Umbilical cord (tissue), 2 donors: ENCODE measurements around a stretch of chr10.

- RAMPAGE, long total RNA, result no peak
These were observed 8.0 kb downstream of the MYOF start for GRCh38 chr10:93473920-93474773.

DNA sequence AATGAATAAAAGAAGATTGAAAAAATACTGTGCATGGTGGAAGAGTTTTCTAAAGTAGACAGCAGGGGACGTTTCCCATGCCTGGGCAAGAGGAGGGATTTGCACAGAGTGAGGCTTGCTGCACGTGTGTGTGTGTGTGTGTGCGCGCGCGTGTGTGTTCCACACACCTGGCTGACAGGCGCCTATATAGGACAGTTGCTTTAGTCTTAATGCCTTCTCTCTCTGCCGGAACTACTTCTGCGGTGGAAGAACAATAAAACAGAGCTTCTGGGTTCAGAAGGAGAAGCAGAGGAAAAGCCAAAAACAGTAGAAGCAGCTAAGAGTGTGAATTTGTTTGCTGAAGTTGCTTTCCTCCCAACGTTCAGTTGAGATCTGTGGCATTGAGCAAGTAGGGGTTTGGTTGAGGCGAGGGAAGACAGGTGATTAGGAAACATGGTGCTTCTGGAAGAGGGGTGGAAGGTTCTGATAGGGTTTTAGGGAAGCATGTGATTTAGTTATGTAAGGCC is 2.3 kb downstream of the PLCE1 start:
- RAMPAGE, long total RNA, result no peak

DNA sequence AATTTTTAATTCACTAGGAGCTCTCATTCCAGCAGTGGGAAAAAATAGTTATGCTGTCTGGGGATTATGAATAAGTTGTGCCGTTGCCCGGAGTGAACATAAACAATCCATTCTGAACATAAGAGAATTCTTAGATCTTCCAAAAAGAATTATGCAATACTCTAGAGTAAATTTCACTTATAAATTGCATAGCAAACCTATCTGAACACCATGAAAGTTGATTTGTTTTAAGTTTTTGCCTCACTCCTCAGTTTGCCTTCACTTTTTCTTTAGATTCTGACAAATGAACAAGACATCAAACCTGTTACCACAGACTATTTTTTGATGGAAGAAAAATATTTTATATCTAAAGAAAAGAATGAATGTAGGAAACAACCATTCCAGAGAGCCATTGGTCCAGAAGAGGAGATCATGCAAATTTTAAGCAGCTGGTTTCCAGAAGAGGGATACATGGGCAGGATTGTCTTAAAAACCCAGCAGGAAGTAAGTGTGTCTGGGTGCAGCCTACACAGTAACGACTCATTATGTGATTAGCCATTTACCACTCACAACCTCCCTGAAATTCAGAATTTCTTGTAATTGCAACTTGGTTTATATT is 46.4 kb downstream of the NOC3L start:
- RAMPAGE, long total RNA, result no peak

- RAMPAGE, long total RNA, result no peak
These were observed 13.7 kb downstream of the TBC1D12 start for GRCh38 chr10:94415997-94416530.

- RAMPAGE, long total RNA, result no peak
These were observed 312 bp downstream of the HELLS start for GRCh38 chr10:94545926-94546274.

DNA sequence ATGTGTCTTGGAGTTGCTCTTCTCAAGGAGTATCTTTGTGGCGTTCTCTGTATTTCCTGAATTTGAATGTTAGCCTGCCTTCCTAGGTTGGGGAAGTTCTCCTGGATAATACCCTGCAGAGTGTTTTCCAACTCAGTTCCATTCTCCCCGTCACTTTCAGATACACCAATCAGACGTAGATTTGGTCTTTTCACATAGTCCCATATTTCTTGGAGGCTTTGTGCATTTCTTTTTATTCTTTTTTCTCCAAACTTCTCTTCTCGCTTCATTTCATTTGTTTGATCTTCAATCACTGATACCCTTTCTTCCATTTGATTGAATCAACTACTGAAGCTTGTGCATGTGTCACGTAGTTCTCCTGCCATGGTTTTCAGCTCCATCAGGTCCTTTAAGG is 6.2 kb downstream of the CYP2C8 start:
- RAMPAGE, long total RNA, result no peak

- RAMPAGE, long total RNA, result no peak
These were observed 41.6 kb downstream of the PDLIM1 start for GRCh38 chr10:95248678-95250042.

GRCh38 chr10:95277906-95278608 is 12.7 kb downstream of the PDLIM1 start:
- RAMPAGE, long total RNA, result no peak

- RAMPAGE, long total RNA, result no peak
These were observed 554 bp upstream of the PDLIM1 start for GRCh38 chr10:95291384-95291729.

DNA sequence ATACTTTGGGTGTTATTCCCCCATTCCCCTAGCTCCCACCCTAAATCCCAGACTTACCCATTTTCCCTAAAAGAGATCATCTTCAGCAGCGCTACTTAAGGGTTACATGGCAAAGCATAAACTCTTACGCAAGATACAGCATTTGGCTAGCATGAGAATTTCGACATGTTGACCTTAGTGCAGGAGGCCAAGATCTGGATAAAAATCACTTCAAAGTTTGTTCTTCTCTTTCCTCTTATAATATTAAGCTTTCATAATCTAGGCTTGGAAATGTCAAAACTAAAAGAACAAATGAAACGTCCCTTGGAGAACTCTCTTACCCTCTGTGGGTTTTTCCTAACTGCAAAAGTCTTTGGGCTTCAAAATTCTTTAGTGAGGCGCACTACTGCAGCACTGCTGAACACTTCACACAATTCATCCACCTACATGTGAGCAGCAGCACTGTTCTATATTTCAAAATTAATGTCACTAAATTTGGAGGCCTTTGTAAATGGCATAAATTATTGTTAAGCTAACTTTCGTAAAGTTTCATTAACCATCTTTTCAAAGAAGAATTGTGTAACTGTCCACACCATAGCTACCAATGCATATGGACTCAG is 59.6 kb upstream of the PDLIM1 start:
- RAMPAGE, long total RNA, result no peak

- RAMPAGE, long total RNA, result no peak
These were observed 102.1 kb upstream of the PDLIM1 start for GRCh38 chr10:95392845-95393331.

DNA sequence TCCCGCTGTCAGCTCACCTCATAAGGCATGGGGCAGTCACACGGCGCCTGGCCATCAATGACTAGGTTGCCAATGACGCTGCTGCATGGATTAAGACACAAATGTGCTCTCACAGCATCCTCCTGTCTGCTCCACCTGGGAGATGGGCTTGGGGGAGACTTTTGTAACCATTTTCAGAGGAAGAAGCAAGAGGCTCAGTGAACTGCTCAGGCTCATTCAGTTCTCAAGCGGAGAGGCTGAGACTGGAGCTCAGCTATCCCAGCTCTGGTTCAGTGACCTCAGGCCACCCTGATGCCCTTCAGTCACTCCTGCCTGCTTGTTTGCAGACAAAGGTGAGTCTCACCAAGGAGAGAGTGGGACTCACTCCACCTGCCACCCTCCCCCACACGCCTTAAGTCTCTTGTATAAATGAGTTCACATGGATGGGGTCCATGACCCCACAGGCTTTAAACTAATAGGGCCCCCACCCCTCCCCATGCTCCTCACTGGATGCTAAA is 125.3 kb downstream of the SORBS1 start:
- RAMPAGE, long total RNA, result no peak

GRCh38 chr10:95458023-95458621 is 103.0 kb downstream of the SORBS1 start:
- RAMPAGE, long total RNA, result no peak

DNA sequence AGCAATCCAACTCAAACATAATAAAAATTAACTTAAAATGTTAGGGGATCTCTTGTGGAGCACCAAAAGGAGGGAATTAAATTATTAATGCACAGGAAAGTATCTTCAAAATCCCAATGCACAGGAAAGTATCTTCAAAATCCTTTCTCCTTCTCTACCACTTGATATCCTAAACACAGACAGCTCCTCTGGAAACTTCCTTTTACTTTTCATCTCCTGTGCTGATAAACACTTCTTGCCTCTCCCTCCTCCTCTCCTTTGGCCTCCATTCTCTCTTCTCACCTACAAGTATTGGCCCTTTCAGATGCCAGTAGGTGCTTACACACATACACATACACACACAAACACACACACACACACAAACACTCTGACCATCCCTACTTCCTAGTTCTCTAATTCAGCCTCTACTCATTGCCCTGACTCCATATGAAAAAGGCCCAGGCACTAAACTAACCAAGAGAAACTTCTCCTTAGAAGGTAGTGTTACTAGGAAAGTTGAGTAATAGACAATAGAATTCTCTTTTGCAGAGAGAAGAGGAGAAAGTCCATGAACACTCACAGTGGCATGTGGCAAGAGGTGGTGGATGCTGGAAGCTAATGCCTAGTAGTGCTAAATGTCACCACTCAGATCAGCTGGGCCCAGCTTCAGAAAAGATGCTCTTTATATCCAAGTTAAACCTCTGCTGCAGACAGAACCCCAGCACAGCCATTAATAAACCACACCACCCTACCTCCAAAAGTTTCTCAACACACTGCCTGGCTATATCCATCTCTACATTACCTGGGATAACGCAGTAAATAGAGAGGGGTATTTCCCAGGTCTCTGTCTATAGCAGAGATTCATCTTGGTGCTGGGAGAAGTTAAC is 58.3 kb downstream of the SORBS1 start:
- RAMPAGE, long total RNA, result no peak

DNA sequence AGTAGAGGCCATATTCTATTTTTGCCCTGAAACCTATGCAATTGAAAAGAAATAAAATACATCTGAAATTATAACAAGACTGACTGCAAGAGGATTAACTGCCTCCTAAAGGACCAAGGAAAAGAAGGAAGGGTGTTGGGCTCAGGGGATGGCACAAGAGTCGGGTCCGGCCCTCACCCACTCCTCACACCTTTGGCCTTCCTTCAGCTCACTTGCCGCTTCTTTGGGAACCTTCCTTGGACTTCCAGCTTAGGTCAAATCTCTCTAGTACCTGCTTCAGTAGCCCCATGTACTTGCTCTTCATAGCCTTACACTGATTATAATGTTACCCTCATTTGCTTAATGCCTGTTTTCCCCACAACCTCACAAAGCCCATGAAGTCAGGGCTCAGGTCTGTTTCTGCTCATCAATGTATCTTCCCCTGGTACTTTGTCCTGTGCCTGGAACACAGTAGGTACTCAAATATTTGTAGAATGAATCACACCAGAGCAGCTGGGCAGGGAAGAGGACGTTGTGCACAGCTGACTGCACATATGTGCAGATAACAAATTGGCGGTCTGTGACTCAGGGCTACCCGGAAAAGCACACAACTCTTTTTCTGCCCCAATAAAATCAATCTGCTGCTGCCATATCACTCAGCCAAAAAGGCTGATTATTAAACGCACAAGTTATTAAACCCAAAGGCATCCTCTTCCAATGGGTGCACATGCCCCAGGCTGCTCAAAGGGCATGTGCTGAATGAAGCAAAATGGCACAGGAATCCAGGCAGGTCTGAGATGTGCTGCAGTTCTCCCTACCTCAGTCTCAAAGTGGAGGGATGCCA is 43.8 kb downstream of the SORBS1 start:
- RAMPAGE, long total RNA, result no peak

DNA sequence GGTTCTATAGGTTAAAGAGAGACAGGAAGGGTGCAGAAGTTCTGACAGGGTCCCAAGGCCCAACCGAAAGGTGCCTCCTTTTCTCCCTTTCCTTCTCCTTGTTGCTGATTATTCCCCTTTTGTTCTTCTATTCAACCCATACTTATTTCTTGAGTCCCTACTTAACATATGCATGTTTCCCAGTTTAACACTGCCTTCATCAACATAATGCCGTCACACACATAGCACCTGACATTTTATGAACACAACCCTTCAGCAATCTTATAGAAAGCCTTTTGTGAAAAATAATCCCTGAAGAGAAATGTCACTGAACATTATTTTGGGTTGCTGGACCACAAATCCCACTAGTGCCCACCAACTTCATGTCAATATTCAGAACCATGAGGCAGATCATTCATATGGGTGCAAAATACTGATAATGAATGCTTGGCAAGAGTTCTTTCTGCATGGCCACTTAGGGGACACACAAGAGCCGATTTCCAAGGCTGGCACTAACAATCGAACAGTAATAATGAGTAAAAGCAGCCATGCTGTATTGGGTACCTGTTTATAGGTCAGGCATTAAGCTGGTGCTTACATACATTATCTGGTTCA is 38.9 kb downstream of the SORBS1 start:
- RAMPAGE, long total RNA, result no peak

- RAMPAGE, long total RNA, result no peak
These were observed 25.1 kb downstream of the SORBS1 start for GRCh38 chr10:95535910-95536597.

- RAMPAGE, long total RNA, result no peak
These were observed 21.5 kb downstream of the SORBS1 start for GRCh38 chr10:95539602-95540170.

DNA sequence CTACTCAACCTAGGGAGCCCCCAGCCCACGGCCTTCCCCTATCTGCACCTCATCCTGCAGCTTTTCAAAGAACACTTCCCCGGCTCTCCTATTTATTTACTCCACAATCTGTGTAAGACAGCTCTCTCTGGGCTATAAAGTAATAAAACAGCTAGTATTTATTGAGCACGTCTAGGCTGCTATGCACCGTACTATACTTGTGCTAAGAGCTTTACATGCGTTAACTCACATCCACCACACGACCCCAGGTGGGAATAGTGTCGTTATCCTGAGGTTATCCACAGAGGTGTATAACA is 1.6 kb upstream of the SORBS1 start:
- RAMPAGE, long total RNA, result no peak

- RAMPAGE, long total RNA, result no peak
These were observed 43.9 kb upstream of the SORBS1 start for GRCh38 chr10:95604926-95605567.